Neural progenitor cell (in vitro differentiated cells): ENCODE measurements around a stretch of chr1.

DNA sequence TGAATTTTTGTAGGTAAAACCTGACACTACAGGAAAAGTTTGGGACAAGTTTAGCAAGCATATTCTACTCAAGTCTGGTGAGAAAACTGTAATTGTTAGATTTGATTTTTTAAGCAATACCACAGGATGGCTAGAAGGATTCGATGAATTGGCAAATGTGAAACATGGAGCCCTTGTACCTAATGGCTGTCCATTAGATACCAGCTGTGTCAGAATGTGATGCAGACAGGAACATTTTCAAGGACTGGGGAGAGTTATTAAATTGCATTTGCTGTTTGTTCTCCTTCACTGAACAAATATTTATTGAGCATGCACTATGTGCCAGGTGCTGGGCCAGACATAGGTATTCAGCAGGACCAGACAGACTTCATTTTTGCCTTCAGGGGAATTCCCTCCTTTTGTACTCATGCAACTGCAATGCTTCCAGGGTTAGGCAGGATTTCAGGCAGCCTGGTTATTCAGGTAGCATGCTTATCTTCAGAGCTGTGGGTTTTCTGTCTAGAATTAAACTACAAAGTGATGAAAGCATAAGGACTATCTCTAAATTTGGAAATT lies 64.3 kb upstream of the SMYD2 start:
- RAMPAGE, long total RNA, result no peak

- RAMPAGE, long total RNA, result no peak
These were observed 81.4 kb downstream of the SMYD2 start for GRCh38 chr1:214362336-214362705.

GRCh38 chr1:215005152-215005996 lies 77.2 kb upstream of the KCNK2 start:
- RAMPAGE, long total RNA, result no peak

DNA sequence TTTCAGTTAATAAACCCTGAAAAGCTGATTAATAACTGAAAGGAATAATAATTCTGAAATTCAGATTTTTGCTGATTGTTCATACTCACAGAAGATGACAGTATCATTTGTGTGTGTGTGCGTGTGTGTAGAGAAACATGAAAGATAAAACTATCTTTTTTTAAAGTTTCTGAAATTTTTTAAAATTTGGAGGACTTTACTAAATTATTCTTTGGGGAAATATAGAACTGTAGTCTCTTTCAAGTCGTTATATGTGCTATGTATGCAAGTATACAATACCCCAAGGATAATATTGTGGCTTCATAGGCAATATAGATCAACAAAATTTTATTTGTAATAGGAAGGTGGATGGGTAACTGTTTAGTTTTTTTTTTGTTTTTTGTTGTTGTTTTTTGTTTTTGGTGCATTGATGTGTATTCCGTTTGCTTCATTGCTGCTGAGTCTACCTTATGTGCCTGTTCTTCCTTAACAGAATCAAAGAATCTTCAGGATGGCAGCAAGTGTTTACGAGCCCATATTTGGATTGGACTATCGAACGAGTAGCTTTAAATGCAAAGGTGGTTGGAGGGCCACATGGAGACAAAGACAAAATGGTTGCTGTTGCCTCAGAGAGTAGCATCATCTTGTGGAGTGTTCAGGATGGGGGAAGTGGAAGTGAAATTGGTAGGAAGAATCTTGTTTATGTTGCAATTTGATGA lies 19.1 kb downstream of the KCTD3 start:
- RAMPAGE, long total RNA, result no peak

DNA sequence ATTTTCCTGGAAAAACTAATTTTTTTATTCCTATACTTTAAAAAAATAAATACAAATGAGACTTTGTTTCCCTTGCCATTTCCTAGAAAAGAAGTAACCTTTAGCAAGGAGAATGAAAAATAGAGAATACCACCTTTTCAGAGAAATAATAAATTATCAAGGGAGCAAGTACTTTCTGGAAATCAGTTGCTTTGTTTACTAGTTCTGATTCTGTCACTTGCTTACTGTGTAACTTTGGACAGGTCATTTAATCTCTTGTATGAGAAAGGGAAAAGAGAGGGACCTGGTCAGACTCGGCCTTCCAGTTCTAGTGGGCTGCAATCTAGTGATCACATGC lies 34.1 kb downstream of the KCTD3 start:
- RAMPAGE, long total RNA, result no peak

DNA sequence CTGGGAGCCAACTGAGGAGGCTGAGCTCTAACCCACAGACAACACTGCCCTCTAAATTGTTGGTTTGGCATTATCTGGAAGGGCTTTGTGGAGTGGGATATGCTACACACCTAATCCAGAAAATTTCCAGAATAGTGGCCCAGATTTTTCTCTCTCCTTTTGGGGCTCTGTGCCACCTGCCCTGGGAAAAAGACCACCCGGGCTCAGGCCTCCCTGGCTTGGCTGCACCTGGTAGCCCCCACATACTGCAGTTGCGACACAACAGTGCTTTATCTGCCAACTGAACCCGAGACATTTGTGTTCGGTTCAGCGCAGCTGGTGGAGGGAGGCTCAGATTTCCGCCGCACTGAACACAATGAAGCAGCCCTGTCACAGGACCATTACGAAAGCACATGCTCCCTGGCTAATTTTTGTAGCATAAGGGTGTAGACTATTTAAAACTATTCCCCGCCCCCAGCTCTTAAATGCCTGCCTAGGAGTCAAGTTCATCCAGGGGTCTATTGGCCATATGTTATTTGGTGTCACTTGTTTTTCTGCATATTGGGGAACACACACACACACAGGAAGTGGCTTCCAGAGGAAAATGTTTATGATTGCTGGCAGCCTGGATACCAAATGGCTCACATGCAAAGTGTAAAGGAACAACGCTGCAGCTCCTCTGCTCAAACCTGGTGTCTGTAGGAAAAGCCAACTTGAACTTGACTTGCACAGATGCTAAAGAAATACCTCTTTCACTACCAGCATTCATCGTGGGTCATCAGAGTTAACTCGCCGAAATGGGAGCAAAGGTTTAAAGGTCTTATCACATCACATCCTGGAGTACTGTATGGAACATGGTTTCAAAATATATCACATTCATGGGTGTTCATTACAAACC lies 92.4 kb upstream of the ESRRG start:
- RAMPAGE, long total RNA, result no peak

DNA sequence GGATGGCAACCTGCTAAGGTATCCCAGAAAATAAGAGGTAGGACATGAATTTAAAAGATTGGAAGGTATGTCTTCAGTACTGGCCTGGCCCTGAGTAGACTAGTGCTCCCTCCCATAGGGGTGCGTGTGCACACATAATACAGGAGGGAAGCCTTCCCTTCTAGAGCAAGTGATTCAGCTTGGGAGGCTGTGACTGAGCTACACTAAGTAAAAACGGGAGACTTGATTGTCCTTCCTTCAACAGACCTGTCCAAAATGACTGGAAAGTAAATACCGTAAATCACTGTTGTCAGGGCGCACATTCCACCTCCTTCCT lies 326 bp upstream of the TGFB2 start:
- RAMPAGE, long total RNA, result no peak

- RAMPAGE, long total RNA, result no peak
These were observed 2.3 kb downstream of the TGFB2 start for GRCh38 chr1:218347252-218348092.

GRCh38 chr1:218473520-218474086 lies 128.5 kb downstream of the TGFB2 start:
- RAMPAGE, long total RNA, result no peak

GRCh38 chr1:218494500-218494988 lies 149.4 kb downstream of the TGFB2 start:
- RAMPAGE, long total RNA, result no peak

DNA sequence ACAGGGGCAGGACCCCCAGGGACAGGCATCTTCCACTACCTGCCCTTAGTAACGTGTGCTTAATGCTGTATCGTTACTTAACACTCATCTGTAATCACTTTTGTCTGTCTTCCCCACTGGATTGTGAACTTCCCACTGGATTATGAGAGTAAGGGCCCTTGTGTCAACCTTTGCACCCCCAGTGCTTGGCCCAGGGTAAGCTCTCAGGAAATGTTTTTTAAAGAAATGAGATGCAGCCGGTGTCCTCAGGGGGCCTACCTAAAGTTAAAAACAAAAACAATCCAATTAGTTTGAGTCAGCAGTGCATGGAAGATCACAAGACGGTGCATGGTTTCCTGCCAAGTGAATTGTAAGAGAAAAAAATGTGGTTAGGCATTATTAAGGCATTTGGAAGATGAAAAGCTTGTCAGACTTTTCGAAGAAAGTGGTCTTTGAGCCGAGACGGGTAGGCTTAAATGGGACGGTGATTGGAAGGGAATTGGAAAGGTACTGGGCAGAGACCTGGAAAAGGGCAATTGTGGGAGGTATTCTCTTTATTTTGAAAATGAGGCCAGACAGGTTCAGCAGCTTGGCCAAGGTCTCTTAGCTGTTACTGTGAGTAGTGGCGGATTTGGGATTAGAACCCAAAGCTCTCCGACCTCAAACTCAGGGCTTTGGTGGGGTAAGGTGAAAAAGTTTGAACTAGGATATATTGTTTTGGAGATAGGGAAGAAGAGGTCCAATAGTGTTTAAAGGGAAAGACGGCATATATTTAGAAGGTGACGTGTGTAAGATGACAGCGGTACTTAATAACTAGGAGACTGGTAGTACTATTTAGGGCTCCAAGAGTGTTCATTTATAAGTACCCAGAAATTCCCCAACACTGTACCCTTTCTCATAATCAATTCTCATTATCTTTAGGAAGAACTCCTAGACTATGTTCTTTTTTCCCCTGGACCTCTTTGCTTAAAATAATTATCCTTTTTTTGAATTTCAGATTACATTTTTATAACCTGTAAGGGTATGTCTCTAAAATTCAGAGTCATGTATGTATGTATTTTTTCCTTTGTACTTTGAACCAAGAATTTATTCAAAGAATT lies 1.2 kb downstream of the LYPLAL1 start:
- RAMPAGE, long total RNA, result no peak

GRCh38 chr1:219568465-219568814 lies 44.5 kb downstream of the ZC3H11B start:
- RAMPAGE, long total RNA, result no peak

DNA sequence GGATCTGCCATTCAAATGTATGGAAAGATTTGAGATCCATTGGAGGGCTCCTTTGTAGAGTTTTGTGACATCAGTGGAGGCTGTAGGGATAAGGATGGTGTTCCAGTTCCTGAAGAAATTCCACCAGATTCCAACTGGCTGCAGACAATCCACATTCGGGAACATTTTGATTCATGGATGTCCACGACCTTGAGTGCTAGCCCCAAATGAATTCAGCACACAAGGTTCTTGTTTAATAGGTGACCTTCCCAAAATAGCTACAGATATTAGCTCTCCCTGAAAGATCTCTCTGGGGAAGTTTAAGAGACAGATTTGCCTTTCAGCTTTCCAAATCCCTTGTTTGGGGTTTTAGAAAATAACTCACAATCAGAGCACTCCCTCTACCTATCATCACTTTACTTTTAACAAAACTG lies 128.4 kb upstream of the ZC3H11B start:
- RAMPAGE, long total RNA, result no peak

- RAMPAGE, long total RNA, result no peak
These were observed 13.3 kb upstream of the SLC30A10 start for GRCh38 chr1:219941542-219942226.

DNA sequence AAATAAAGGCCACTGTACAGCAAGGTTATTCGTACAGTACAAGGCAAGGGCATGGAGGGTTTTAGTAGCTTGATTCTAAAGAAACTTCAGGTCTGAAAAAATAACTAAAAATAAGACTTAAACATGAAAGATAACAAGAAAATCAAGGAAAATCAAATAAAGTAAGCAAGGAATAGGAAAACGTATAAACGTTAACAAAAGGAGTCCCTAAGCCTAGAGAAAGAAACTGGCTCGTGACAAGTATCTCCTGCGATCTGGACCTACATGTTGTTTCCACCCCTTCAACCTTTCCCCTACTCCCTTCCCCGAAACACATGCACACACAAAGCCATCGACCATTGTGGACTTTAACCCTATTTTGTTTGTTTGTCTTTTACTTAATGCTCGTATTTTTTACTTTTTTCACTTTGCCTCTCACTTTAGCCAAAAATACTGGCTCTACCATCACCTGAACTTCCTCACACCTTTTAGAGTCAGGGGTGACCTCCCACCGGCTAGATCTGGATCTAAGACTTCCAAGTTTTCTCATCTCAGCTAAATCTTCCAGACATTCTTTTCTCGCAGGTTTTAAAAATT lies 26.6 kb upstream of the SLC30A10 start:
- RAMPAGE, long total RNA, result no peak

DNA sequence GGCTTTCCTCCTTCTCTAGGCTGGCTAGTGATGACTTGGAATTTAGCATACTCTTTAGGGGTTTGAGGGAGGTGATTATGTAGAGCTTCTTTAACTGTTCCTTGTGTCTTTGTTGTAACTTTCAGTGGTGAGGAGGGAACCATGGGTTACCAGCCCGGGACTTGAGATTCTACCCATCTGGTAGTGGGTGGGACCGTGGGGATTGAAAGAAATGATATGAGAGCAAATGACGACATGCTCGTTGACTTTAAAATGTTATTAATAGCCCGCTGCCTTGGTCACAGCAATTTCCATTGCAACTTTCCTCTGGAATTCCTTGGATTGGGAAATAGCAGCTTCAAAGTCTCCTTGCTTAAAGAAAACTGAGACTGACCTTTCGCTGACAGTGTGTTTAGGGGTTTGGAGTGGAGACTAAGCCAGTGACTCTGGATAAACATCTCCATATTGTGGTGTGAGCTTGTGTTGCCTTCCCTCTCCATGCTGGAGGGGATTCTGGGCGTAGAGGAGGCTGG lies 44.3 kb upstream of the MARK1 start:
- RAMPAGE, long total RNA, result no peak

DNA sequence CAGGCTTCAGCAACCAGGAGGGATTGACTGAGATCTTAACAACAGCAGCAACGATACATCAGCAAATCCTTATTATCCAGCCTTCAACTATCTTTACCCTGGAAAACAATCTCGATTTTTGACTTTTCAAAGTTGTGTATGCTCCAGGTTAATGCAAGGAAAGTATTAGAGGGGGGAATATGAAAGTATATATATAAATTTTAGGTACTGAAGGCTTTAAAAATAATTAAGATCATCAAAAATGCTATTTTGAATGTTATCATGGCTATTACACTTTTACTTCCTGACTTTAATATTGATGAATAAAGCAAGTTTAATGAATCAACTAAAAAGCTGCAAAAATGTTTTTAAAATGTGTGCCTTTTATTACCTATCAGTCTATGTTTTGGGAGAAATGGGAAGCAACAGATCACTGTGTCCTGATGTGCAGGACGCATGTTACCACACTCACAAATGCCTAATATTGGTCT lies 2.8 kb upstream of the MTARC1 start:
- RAMPAGE, long total RNA, result no peak

- RAMPAGE, long total RNA, result no peak
These were observed 17.2 kb downstream of the MTARC1 start for GRCh38 chr1:220803958-220804360.

GRCh38 chr1:220887441-220887792 lies 8.2 kb downstream of the HLX start:
- RAMPAGE, long total RNA, result no peak

- RAMPAGE, long total RNA, result no peak
These were observed 35.7 kb downstream of the HLX start for GRCh38 chr1:220914830-220915392.